ENCODE measurements around the gene PRPF38A.

DNA sequence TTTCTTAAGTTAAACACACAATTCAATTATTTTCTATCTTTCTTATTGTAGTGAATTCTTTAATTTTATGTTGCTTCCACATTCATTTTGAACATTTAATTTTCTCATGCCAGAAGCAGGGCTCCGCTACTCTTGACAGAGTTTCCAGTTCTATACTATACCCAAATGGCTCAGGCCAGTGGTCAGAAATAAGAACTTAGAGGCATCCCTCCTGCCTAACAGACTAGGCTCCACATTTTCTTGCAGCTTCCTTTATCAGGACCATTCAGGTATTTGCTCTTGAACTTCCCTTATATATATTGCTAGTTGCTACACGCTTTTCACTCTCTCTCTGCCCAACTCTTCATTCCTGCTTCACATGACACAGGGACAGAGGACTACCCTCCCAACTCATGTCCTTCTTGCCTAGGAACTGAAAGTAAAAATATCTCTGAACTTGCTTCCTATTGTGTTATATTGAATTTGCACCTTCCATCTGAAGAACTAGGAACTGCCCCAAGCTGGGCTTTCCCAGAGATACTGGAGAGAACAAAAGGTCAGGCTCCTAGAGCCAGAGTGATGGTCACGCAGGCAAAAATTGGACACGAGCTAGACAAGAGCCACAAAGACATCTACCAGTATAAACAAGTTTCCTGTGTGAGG is 229.4 kb downstream of the FAF1 start:
- RRBS = no CpG with 5 or more reads among the region's 4 CpGs

DNA sequence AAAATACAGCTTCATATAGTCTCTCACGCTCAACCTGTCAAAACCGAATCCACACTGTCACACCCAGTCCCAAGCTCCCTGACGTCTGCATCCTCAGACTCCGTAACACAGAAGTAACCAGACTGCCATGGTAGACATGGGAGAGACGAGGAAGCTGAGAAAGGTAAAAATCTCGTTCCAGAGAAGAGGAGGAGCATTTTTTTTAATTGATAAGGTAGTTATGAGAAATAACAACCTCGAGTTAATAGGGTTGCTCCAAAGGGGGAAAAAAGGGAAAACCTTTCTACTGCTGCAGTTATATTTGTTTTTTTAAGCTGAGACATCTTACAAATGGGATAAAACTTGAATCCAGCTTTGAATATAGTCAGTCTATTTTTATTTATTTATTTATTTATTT is 572 bp upstream of the FAF1 start:
- RRBS = no CpG with 5 or more reads among the region's 7 CpGs

DNA sequence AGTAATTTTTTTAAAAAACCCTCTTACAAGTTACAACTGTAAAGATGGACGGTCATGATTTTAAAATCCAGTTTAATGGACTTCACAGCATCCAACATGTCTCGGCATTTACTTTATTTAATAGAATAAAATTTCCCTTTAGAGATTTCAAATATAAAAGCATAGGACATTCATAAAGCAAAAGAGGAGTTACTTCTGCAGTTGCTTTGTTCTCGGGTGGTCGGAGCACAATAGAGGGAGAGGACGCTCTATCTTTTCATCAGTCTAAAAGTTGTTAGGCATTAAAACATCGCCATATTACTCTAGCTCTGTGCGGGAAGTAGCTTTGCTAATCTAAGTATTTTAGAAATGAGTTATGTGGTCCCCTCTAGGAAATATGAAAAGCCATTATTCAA is 6.0 kb downstream of the CDKN2C start:
- RRBS = no CpG with 5 or more reads among the region's 7 CpGs

DNA sequence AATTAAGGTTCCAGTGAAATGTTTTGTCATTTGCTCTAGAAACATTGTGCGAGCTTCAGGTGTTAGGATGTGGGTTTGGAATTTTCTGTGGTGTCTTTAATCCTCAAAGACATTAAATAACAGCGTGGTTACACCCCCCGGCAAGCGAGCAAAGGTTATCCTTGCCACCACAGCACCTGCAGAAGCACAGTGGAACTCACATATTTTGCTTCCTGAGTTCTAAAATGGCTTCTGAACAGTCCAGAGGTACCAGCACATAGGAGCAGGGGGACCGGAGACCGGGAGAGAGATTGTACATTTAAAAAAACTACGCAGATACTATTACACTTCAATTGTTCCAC is 8.7 kb downstream of the CDKN2C start:
- RRBS = no CpG with 5 or more reads among the region's 7 CpGs

DNA sequence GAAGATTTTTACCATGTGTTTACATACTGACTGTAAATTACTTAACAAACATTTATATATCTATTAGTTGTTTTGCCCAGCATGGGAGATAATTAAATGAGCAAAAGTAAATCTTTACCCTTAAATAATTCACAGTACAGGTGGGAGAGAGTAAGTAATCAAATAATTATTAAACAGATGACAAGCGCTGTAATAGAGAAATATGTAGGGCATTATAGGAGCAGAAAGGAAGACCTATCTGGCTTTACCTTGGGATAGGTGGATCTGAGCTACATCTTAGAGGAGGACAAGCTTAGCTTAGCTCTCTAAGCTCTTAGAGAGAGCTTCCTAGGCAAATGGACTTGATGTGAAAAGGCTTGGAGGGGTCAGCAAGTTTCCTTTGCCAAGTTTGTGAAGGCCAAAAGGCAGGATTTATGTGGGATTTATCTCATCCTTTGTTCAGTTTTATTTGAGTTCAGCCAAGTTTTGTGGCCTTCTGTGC is 26.2 kb upstream of the RNF11 start:
- RRBS = no CpG with 5 or more reads among the region's 1 CpG

- RRBS = no CpG with 5 or more reads among the region's 4 CpGs
These were observed 25.0 kb downstream of the TTC39A start for GRCh38 chr1:51305318-51305839.

DNA sequence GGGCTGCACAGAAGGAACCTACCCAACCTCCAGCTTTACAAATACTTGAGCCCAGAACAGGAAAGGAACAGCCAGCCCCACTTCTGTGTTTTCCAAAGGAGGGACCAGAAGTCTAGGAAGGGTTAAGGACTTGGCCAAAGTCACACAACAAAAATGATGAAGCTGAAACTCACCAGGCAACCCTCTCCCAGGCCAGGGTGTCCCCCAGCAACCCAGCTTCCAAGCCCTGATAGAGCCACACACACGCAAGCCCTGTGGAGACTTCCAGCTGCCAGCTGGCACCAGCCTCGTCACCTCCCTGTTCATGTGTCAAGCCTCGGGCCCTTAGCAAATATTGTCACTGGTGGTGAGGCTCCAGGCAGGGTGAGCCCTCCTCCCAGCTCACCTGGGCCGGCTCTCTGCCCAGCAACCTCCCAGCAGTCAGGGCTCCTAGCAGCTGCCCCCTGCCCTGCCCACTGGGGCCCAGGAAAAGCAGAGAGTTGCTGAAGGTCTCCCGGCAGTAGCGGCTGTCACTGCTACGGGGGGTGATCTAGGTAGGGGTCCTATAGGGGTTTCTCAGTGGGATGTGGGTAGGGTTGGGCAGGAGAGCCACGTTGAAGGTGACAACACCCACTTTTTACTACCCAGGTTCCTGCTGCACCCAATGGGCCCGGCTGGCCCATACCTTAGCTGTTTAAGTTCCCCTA is 942 bp downstream of the TTC39A start:
- RRBS = 45% methylated on average over 2 of the region's 9 CpGs

DNA sequence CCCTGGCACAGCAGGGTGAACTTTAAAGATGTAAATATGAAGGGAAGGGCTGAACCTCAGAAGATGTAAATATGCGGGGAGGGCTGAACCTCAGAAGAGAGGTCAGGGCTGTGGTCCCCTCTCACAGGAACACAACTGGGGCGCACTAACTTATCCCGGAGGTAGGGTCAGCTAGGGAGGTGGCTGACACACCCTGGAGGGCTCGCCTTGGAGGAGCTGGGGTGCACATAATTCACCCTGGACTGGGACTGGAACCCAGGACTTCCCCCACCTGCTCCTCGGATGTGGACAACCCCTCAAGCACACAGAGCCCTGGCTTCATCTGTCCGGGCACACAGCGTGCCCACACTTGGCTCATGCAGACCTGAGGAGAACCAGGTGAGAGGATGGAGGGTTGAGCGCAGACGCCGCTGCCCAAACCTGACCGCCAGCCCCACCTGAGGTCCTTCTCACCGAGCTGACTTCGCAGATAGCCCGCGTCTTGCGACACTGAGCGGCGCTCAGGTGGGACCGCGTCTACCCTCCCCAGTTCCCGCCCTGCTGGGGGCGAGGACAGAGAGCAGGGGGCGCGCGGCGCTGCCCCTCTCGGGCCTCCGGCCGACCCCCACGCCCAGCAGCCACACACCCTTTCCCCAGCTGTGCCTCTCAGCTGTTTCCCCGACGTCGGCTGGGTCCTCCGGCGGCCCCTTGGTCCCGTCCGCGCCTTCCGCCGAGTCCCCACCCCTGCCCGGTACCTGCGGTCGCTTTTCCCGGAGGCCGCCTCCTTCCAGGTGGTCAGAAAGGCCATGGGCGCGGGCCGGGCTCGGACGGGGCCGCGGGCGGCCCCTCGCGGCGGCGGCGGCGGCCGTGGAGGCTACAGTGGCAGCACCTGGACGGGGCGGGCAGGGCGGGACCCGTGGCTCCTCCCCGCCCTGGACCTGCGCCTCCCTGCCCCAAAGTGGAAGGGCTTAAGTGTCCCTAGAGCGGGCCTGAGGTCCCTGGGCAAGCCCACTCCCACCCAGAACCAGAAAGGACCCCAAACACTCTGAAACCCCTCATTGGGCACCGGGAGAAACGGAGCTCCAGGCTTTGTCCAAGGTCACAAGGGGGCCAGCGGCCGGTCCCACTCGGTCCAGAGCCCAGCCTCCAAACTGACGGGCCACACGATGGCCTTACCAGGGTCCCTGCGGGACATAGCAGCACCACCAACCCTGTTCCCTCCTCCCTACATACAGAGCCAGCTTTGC is 14.3 kb upstream of the TTC39A start:
- RRBS = 8% methylated on average over 23 of the region's 75 CpGs

DNA sequence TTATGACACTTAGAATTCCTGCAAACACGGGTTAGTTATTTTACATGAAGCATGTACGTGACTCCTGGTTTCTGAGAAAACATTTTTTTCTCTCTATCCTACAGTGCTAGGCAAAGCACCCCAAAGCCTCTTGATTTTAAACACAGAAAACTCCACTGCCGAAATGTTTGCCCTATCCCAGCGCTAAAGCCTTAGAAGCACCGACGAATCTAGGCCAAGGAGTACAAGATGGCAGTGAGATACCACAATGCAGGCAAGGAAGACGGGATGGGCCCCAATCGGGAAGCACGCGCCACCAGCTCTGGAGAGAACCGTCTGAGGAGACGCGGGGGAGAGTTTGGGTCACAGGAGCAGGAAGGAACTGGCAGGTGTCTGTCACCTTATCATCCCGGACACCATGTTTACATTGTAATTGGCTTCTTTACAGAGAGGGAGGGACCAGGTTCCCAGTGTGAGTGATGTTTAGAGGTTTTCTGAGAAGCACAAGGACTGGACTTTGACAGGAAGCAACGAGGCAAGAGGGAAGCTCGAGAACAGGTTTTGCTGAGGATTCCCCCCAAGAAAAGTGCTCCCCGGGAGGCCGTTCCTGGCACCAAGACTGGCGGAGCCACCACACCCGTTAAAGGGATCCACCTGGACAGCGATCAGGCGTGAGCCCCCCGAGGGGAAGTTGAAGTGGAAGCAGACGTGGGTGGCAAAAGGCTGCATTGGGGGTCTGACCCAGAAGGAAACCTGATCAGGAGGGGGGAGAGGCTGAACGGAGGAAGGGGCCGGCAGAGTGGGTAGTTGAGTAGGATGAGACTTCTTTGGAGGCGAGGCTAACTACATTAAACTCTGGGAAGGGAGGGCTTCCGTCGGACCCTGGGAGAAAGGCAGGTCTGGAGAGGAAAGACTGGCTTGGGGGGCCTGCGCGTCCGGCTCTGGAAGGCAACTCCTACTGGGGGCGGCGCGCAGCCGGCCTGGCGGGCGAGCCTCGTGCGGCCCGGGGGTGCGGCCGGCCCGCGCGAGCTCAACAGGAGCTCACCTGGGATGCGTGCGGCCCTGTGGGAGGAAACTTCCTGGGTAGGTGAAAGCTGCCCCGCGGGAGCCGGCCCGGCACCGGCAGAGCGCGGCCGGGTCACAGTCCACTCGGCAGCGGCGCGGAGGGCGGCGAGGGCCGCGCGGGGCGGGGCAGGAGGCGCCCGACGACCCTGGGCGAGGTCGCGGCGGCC is 864 bp downstream of the EPS15 start:
- RRBS = 2% methylated on average over 10 of the region's 73 CpGs

DNA sequence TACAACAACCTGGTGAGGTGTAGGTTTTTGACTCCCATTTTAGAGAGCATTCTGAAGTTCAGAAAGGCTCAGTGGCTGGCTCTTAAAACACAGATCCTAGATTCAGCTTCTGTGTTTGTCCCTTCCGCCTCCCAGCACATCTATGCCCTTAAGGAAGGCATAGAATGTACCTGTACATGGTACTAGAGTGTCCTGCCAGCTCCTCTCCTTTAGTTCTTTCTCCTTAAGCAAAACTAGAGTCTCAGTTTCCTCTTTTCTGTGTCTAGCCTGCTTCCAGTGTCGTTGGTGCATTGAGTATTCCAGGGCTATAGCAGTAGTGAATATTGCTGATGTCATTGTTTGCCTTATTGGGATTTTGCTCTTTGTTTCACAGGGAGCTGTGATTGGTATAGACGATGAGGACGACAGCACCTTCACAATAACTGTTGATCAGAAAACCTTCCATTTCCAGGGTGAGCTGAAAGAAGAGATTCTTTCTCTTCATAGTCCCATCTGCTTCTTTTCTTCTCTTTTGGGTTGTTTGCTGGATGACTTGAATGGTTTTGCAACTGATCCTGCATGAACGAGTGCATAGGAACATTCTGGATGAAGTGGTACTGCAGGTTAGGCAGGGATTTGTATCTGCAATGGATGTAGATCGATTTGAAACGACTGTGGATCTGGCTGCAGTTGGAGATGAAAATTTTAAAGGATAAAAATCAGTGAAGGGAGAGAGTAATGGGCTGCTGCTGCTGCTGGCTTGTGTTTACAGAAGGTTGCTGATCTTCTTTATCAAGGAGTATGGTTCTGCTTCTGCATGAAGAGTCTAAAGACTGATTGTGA is 52.4 kb downstream of the OSBPL9 start:
- RRBS = no CpG with 5 or more reads among the region's 7 CpGs

GRCh38 chr1:51690039-51690608 is 73.2 kb downstream of the OSBPL9 start:
- RRBS = no CpG with 5 or more reads among the region's 2 CpGs

DNA sequence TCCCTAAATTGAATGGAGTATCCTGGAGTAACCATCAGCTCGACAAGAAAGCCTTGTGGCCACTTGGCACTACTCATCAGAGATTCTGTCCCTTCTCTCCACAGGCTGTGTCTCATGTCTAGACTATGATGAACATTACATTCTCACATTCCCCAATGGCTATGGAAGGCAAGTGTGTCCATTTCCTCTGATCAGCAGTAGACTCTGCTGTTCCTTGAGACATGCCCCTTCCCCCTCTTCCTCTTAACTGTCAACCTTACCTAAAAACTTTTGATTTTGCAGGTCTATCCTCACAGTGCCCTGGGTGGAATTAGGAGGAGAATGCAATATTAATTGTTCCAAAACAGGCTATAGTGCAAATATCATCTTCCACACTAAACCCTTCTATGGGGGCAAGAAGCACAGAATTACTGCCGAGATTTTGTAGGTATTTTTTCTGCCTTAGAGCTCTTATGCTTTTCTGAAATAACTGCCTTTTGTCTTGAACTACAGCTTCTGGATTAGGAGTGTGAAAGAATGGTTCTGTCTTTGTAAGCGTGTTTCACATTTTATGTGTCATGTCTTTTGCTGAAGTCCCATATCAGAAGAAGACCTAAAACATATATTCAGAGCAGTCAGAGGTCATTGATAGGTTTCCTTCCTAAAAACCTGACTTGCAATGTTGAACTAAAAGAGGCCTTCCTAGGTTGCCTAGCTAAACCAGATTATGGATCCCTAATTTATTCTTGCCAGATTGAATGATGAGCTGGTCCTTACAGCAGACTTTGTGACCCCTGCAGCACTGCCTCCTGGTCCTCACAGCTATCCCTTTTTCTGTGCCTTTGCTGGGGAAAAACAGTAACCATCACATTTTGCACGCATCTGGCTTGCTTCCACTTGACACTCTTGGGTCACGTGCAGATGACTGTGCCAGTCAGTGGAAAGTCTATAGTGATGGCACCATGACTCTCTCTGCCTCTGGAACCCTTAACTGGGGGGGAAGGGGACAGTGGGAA is 94.1 kb downstream of the NRDC start:
- RRBS = no CpG with 5 or more reads among the region's 5 CpGs

GRCh38 chr1:52005619-52005958 is 15.1 kb upstream of the RAB3B start:
- RRBS = no CpG with 5 or more reads among the region's 3 CpGs

- RRBS = no CpG with 5 or more reads among the region's 10 CpGs
These were observed 596 bp downstream of the BTF3L4 start for GRCh38 chr1:52056642-52057140.

DNA sequence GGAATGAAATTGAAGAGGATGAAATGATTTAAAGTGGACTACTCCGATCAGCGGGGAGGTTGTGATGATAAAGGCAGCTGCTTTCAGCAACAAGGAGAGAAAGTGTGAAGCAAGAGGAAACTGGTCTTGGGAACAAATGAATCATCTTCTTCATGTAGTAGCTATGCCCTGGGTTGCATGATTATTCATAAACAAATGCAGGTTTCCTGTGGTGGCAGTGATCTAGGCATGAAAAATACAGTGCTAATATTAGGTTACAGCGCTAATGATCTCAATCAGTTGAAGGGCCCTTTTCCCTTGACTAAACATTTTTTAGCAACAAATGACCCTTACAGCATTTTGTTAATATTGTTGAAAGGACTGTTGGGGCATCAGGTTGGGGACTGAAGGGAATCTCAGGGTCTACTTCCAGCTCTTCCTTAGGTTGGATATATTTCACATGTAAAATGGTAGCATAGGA is 2.0 kb upstream of the ZFYVE9 start:
- RRBS = no CpG with 5 or more reads among the region's 3 CpGs

- RRBS = 3% methylated on average over 7 of the region's 55 CpGs
These were observed at the start of gene PRPF38A for GRCh38 chr1:52404270-52405385. Gene PRPF38A, plus strand, starts transcription at chr1:52404602.

DNA sequence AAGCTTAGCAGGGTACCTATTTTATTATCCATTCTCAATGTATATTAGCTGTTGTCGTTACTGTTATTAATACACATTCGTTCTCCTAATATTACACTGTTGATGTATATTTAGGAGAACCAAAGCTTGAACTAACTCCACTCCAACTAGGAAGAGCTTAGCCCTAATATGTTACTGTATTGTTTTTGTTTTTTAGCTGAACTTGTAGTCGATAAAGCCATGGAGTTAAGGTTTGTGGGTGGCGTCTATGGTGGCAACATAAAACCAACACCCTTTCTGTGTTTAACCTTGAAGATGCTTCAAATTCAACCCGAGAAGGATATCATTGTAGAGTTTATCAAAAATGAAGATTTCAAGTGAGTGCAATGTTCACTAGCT is 1.1 kb downstream of the PRPF38A start:
- RRBS = no CpG with 5 or more reads among the region's 5 CpGs

GRCh38 chr1:52423853-52424551 is 19.6 kb downstream of the PRPF38A start:
- RRBS = no CpG with 5 or more reads among the region's 9 CpGs

DNA sequence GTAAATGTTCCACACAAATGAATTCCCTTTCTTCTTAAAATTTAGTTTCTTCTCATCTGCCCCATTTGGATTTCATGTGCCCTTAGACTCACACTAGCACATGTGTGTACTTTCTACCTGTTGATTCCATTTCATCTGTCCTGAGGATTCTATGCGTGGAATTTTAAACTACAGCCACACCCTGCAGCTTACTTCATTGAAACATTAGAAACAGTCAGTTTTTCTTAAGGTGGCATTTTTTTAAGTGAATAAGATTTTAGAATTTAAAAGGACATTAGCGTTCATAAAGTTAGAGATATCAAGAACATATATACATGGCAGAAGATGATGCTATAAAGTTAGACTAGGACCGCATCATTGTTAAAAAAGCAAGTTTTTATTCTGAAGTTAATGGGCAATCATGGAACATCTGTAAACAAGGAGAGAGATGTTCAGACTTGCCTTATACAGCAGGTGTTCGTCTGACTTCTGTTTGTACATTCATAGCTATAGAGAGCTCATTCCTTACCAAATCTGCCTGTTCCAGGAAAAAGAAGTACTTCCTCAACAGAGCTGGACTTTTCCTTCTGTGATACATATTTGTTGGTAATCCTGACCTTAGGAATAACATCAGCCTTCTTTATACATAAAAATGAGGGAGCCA is 3.9 kb upstream of the TUT4 start:
- RRBS = no CpG with 5 or more reads among the region's 4 CpGs

- RRBS = no CpG with 5 or more reads among the region's 6 CpGs
These were observed 4.6 kb downstream of the SHISAL2A start for GRCh38 chr1:52637478-52637961.

Data from renal cortical epithelial cell (primary cell).